ENCODE measurements around a stretch of chr21.

DNA sequence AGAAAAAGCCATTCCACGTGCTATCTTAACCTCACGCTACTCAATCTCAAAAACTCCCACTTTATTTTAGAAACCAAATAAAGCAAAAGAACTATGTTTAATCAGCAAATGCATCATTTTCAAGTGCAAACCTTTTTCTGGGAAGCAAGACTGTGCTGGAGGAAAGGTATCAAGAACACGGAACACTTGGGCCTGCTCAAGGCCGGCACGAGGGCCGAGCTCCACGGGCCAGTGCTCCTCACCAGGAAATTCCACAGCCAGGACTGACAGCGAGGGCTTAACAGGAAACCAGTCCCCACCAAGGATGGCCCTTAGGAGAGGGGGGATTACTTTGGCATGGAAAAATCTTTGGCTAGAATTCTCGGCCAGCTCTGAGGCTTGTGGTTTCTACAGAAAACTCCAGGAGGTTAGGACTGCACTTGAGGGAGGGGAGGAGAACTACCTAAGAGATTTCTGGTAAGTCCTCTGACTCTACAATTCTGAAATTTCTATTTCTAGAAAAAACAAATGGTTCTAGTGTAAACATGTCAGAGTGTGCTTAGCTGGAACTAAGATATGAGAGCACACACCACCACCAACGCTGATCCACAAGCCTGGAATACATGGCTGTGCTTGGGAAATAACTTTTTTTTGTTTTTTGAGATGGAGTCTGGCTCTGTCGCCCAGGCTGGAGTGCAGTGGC, 22.1 kb downstream of the TMPRSS2 start:
- PRO-cap, 4 experiments: no peak in any of the 4 experiments
- RAMPAGE, long total RNA, 2 experiments: no peak in any of the 2 experiments

GRCh38 chr21:41634939-41635376, 127.0 kb upstream of the TMPRSS2 start:
- PRO-cap, 4 experiments: no peak in any of the 4 experiments
- RAMPAGE, long total RNA, 2 experiments: no peak in any of the 2 experiments

DNA sequence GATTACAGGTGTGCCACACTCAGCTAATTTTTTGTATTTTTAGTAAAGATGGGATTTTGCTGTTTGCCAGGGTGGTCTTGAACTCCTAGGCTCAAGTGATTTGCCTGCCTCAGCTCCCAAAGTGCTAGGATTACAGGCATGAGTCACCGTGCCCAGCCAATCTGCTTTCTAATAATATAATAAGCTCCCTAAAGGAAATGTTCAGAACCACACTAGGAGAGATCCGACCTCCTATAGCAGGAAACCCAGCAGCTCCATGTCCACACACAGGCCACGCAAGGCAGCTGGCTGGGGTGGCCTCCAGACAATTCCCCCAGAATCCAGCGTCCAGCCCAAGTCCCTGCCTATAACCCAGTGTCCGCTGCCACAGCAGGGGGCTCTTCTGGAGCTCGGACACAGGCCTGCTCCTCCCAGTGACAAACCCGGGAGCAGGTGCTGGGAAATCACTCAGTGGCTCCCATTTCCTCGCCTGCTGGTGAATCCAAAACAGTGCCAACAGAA, 7.6 kb downstream of the RIPK4 start:
- PRO-cap, 4 experiments: no peak in any of the 4 experiments
- RAMPAGE, long total RNA, 2 experiments: no peak in any of the 2 experiments

- PRO-cap, 4 experiments: peak in 3 of 4 experiments; most common plus-strand start chr21:41761866 (in 2); most common minus-strand start chr21:41761796 (in 3)
- RAMPAGE, long total RNA, 2 experiments: no peak in any of the 2 experiments
Observed at GRCh38 chr21:41761689-41762251, 5.1 kb downstream of the RIPK4 start.

DNA sequence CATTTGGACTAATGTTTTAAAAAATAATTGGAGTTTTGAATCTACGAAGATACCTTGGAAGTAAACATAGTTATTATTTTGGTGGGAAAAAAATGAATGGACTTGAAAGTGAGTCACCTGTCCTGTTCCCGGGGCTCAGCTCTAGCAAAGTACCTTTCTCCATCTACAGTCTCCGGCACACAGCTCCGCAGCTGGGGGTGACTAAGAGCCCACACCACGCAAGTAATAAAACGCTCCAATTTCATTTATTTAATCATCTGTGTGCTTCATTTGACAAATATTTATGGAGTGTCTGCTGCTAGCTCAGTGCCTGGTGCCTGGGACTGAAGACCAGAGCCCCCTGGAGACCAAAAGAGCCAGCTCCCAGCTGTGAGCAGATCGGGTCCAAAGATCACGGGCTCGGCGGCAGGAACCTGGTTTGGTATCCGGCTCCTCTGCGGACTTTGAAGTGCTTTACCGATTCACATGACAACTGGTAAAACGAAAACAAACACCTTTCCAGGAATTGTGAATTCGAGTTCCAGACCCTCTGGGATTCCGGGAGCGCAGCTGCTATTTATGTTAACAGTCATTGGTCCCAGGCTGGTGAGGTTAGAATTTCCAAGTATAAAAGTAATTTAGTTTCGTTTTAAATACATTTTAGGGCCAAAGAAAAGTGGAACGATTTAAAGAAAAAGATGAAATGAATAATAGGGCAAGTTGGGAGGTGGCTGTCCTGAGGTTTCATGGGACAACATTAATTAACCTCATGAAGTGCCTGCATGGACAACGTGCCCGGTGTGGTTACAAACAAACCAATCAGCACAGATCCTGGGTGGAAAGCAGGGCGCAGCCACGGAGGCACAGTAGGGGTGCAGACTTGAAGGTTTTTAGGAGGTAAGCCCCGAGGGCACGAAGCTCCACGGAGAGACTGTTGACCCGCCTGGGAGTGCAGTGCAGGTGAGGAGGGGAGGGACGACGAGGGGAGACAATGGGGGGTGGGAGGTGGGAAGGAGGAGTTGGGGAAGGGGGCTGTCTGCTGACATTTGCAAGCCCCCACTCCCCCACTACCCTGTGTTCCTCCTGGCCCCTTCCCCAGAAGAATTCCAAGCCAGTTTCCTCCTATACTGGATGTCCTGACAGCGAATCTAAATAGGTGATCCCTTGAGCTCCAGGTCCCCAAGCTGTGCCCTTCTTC, 2.0 kb upstream of the RIPK4 start:
- PRO-cap, 4 experiments: peak in 4 of 4 experiments; most common plus-strand start position 523 of the sequence (in 4); most common minus-strand start position 325 of the sequence (in 3)
- RAMPAGE, long total RNA, 2 experiments: start-site peak on the plus strand in 1 of 2 experiments, centred at position 542 of the sequence, 7 reads per replicate

- PRO-cap, 4 experiments: no peak in any of the 4 experiments
- RAMPAGE, long total RNA, 2 experiments: no peak in any of the 2 experiments
Observed at GRCh38 chr21:41885224-41886384, 6.5 kb upstream of the PRDM15 start.

DNA sequence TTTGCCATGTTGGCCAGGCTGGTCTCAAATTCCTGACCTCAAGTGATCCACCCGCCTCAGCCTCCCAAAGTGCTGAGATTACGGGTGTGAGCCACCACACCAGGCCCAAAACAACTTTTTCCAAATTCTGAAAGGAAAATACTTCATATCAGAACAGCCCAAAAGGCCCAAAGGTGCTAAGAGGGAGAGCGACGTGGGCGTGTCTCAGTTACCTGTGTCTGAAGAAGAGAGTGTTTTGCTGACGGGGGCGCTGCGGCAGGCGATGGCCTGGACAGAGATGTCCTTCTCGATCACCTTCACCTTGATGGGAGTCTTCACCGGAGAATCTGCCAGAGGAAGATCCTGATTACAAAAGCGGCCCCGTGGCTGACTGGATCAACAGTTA, 26.4 kb upstream of the PRDM15 start:
- PRO-cap, 4 experiments: no peak in any of the 4 experiments
- RAMPAGE, long total RNA, 2 experiments: no peak in any of the 2 experiments

- PRO-cap, 4 experiments: peak in 4 of 4 experiments; most common minus-strand start chr21:41924050 (in 4)
- RAMPAGE, long total RNA, 2 experiments: no peak in any of the 2 experiments
Observed at GRCh38 chr21:41923834-41924996, 29.6 kb downstream of the C2CD2 start.

- PRO-cap, 4 experiments: no peak in any of the 4 experiments
- RAMPAGE, long total RNA, 2 experiments: no peak in any of the 2 experiments
Observed at GRCh38 chr21:41928652-41929145, 25.1 kb downstream of the C2CD2 start.

DNA sequence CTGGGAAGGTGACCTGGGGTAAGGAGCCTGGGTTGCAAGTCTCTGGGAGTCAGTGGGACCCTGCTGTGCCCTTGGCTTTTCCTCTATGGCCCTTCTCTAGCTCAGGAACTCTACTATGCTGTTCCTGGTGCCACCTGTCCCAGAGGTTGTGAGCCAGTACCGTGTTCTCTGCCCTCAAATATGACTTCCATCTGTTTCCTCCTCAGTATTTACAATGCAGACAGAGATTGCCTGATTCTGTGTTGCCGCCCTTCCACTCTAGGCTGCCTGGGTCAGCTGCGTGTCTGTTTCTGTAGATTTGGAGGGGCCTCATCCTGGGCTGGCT, 18.8 kb upstream of the ZBTB21 start:
- PRO-cap, 4 experiments: no peak in any of the 4 experiments
- RAMPAGE, long total RNA, 2 experiments: no peak in any of the 2 experiments

DNA sequence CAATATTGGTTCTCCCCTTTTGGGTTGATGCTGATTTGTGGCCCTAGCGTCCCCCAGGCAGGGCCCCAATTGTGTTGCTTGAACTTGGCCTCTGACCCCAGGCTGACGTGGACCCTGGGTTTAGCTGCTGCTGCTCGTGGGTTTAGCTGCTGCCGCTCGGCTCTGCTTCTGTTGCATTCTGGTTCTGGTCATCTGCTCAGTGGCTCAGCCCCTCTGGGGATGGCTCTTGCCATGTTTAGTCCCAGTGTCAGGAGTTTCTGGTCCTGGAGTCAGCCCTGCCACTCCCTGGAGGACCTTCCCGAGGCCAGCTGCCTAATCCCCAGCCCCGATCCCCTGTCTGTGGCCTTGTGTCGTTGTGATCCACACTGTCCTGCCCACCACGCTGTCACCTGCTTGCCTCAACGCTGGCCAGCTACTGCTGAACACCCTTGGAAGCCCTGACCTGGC, 12.2 kb upstream of the UMODL1 start:
- PRO-cap, 4 experiments: peak in 4 of 4 experiments; most common plus-strand start position 171 of the sequence (in 4); most common minus-strand start position 173 of the sequence (in 1)
- RAMPAGE, long total RNA, 2 experiments: no peak in any of the 2 experiments

DNA sequence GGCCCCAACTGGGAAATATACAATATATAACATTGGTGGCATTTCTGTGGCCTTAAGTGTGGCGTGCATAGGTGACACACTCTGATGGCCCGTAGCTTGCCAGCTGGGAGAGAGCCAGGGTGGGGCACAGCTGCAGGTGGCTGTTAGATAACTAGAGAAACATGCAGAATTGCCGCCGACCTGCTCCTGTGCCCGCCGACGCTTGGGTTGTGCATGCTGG, 30.2 kb downstream of the UMODL1 start:
- PRO-cap, 4 experiments: no peak in any of the 4 experiments
- RAMPAGE, long total RNA, 2 experiments: no peak in any of the 2 experiments

- PRO-cap, 4 experiments: no peak in any of the 4 experiments
- RAMPAGE, long total RNA, 2 experiments: no peak in any of the 2 experiments
Observed at GRCh38 chr21:42156951-42157612, 61.9 kb upstream of the ABCG1 start.

DNA sequence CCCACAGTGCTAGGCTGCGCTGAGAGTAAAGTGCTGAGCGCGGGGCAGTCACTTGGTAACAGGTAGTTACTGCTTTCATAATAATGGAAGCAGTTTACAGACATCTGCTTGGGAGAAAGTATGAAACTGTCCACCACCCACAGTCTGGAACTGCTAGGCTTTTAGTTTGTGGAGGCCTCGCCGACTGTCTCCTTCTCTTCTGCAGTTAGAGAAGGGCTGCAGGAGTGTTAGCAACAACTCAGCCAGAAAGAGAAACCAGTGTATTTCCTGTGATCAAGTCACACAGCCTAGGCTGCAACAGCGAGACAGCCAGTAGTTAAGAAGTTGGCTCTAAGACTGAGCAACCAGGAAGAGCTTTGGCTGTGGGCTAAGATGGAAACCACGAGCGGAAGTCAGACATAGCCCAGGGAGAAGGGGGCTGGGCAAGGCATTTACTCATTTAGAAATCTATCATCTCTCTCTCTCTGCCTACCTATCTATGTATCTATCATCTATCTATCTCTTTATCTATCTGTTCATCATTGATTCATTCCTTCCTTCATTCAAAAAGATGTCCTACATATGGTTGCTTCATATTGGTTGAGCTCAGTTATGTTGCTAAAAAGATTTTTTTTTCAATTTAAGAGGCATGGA, 30.7 kb upstream of the ABCG1 start:
- PRO-cap, 4 experiments: peak in 4 of 4 experiments; most common plus-strand start position 350 of the sequence (in 1); most common minus-strand start position 201 of the sequence (in 3)
- RAMPAGE, long total RNA, 2 experiments: no peak in any of the 2 experiments

GRCh38 chr21:42245302-42245821, 26.4 kb downstream of the ABCG1 start:
- PRO-cap, 4 experiments: no peak in any of the 4 experiments
- RAMPAGE, long total RNA, 2 experiments: no peak in any of the 2 experiments

DNA sequence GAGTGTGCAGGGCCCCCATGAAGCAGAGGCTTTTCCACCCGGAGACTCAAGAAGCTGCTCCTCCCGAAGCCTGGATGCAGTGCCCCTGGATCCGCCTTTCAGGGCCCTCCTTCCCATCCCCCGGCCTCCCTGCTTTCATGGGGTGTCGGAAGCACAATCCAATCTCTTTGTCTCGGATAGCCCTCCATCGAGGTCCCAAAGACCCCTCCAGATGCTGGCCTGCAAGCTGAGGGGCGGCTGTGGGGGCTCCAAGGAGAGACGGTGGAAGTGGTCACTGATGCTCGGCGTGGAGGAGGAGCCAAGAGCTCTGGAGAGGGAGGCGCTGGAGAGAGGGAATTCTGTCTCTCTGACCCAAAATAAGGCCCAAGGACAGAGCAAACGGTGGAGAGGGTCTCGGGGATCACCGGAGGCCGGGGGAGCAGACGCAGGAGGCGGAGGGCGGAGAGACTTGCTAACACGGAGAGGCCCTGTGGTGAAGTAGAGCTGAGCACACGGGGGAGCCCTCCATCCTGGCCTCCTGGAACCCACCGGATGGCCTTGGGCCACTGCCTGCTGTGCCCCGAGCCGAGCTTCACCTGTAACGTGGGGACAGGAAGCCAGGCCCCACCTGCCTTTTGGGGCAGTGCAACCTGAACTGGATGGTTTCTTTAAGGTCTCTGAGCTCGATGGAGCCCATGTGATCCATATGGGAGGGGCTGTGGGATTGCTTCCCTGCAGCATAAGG, 36.1 kb downstream of the TFF3 start:
- PRO-cap, 4 experiments: no peak in any of the 4 experiments
- RAMPAGE, long total RNA, 2 experiments: no peak in any of the 2 experiments

GRCh38 chr21:42406081-42406908, 2.6 kb downstream of the UBASH3A start:
- PRO-cap, 4 experiments: no peak in any of the 4 experiments
- RAMPAGE, long total RNA, 2 experiments: no peak in any of the 2 experiments

- PRO-cap, 4 experiments: peak in 2 of 4 experiments; most common plus-strand start chr21:42469660 (in 2); most common minus-strand start chr21:42469474 (in 1)
- RAMPAGE, long total RNA, 2 experiments: no peak in any of the 2 experiments
Observed at GRCh38 chr21:42469176-42469761, 26.8 kb downstream of the RSPH1 start.

DNA sequence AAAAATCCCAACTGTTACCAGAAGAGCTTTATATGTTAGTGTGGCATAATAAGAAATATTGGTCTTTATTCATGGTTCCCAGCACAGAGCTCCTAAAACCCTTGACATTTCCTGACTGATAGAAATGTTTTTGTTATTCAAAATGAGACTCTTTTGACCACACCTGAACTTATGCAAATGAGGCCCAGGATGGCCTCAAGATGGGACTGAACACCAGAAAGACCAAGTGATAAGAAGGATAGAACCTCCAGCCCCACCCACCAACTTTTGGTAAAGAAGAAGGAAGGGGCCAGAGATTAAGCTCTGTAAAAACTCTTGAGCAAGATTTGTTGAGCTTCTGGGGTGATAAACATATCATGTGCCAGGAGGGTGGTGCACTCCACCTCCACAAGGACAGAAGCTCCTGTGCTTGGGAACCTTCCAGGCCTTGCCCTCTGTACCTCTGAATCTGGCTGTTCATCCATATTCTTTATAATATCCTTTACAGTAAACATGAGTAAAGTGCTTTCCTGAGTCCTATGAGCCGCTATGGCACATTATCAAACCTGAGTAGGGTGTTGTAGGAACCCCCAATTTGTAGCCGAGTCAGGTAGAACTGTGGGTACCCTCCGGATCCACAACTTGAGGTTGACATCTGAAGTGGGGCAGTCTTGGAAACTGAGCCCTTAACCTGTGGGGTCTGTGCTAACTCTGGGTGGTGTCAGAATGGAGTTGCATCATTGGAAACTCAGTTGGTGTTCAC, 5.3 kb downstream of the RSPH1 start:
- PRO-cap, 4 experiments: no peak in any of the 4 experiments
- RAMPAGE, long total RNA, 2 experiments: no peak in any of the 2 experiments

GRCh38 chr21:42561501-42562367, 48.1 kb downstream of the SLC37A1 start:
- PRO-cap, 4 experiments: no peak in any of the 4 experiments
- RAMPAGE, long total RNA, 2 experiments: no peak in any of the 2 experiments